ENCODE results near the genes ACSM4, SLC2A3, RIMKLB and KLRG1.

GRCh38 chr12:7130980-7131648, 943 bp downstream of the CLSTN3 start:
- PRO-cap, 3 experiments = peak in 2 of 3 experiments; most common plus-strand start chr12:7131544 (in 1); most common minus-strand start chr12:7131227 (in 1)
- RRBS = 6% methylated on average over 3 of the region's 24 CpGs

DNA sequence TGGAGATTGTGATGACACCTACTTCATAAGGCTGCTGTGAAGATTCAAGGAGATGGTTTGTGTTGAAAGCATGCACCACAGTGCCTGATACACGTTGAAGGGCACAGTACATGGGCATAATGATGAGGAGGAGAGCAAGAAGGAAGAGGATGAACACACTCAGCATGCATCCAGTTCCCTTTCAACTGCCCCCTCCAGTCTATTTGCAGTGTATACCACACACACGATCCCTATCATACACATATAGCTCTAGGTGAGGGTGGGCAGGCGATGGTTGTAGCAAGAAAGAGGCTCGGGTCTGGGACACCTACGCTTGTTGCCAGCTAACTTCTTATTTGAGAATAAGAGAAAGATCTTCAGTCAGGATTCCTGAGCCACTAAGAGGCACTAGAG, 3.9 kb downstream of the CLSTN3 start:
- PRO-cap, 3 experiments = no peak in any of the 3 experiments
- RRBS = no CpG with 5 or more reads among the region's 5 CpGs

GRCh38 chr12:7159430-7159746, 29.2 kb downstream of the CLSTN3 start:
- PRO-cap, 3 experiments = no peak in any of the 3 experiments
- RRBS = no CpG with 5 or more reads among the region's 3 CpGs

DNA sequence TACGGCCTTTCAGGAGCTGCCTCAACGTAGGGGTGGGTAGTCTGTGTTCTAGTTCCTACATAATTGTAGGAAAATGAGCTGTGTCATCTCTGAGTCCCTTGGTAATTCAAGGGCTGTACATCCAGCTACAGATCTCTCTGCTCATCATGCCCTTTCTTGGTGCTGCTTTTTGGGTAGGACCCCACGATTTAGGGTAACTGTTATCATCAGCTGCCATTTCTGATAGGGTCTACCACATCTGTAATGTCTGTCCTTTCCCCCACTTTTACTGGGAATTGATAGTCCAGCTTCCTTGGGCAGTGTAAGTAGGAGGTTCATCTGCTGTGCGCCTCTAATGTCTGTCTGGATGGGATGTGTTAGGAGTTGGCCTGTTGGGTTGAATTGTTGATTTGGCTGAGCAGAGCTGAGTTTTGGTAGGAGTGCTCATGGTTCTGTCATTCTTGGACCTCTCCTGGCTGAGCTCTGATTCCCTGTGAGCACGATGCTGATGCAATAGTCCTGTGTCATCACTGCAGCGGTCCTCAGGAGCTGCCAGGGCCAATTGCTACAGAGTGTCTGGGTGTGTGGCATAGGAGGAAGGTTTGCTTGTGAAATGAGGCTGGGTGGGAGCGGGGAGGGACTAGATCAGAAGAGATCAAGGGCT, 21.0 kb downstream of the PEX5 start:
- PRO-cap, 3 experiments = no peak in any of the 3 experiments
- RRBS = no CpG with 5 or more reads among the region's 7 CpGs

- PRO-cap, 3 experiments = no peak in any of the 3 experiments
- RRBS = no CpG with 5 or more reads among the region's 3 CpGs
Observed at GRCh38 chr12:7303775-7304164, at the start of gene ACSM4. Gene ACSM4 (plus strand): TSS chr12:7304072.

DNA sequence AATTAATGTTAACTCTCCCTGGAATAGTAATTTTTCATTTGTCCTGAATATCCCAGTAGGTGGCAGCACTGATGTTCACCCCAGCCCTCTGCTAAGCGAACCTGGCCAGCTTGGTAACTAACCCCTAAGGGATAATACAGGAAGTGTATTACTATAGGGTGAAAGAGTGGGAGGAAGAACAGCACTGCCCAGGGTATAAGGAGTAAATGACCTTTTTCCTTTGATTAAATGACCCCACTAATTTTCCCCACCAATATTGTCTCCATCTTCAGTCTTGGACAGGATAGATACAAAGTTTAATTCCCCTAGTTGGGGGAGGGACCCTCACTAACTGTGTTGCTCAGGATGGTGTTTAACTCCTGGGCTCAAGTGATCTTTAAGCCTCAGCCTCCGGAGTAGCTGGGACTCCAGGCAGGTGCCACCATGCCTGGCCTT, 40.5 kb downstream of the SLC2A14 start:
- PRO-cap, 3 experiments = no peak in any of the 3 experiments
- RRBS = no CpG with 5 or more reads among the region's 2 CpGs

GRCh38 chr12:7935822-7936558, at the start of gene SLC2A3:
Gene SLC2A3 (minus strand): TSS chr12:7936187.
- PRO-cap, 3 experiments = peak in 3 of 3 experiments; most common plus-strand start chr12:7935852 (in 1); most common minus-strand start chr12:7936169 (in 3)
- RRBS = no CpG with 5 or more reads among the region's 12 CpGs

GRCh38 chr12:7959385-7960399, 23.7 kb upstream of the SLC2A3 start:
- PRO-cap, 3 experiments = no peak in any of the 3 experiments
- RRBS = no CpG with 5 or more reads among the region's 7 CpGs

DNA sequence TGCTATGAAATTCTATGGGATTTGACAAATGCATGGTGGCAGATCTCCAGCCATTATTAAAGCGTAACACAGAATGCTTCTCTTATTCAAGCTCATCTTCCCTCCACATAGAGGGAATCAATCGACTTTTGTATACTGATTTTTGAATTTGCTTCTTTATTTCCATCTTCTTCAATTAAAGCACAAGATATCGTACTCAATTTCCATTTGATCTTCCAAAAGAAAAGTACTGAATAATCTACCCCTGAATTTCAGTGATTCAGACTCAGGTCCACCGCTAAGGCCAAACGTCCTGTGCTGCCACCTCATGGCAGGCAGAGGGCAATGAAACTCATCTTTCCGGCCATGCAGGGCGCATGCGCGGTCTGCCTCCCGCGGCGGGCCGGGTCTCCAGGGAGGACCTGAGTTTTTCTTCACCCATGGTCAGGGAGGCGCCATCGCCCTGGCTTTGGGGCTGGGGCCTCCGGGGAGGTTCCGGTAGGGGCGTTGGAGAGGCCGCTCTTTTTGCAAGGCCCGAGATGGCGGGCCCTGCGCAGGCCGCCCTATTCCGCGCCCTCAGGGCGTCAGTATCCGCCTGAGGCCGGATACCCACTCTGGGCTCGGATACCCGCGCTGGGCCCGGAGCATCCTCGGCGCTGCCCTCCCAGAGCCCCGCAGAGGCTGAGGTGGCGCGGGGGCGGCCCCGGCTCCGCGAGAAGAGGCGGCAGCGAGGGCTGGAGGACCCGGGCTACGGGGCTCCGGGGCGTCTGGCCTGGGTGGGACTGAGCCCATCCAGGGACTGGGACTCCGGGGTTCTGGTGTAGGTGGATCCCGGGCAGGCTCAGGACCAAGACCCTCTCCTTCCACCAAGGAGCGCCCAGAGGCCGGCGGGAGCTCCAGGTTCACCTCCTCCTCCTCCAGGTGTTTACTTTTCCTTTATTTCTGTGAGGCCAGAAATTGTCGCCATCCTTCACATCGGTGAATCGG, 23.3 kb downstream of the ZNF705A start:
- PRO-cap, 3 experiments = peak in 2 of 3 experiments; most common plus-strand start position 404 of the sequence (in 2)
- RRBS = 6% methylated on average over 6 of the region's 55 CpGs

GRCh38 chr12:8535938-8536243, 4.8 kb downstream of the CLEC4E start:
- PRO-cap, 3 experiments = no peak in any of the 3 experiments
- RRBS = no CpG with 5 or more reads among the region's 2 CpGs

DNA sequence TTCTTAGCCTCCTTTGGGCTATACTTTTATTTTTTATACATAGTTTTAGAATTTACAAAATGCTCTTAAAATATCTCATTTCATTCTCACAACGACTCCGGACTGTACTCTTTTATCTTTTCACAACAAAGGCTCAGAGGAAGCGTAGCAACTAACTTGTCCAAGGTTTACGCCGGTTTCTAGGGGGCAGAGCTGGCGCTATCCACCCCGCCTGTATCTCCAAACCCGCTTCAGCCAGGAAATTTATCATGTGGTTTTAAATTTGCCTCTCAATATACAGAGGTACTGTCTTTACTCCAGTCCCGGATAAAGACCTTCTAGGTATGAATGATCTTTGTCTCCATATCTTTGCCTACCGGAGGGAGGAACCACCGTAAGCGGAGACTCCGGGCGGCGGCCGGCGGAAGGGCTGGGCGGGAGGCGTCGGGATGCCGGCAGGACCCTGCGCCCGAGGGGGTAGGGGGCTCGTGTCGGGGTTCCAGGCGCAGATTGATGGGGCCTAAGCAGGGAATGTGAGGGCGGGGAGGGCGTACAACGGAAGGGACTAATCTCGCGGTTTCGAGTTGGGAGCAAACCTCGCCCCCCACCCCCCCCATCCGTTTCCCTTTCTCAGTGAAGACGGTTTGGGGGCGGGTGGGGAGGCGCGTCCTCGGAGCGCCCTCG, 648 bp upstream of the RIMKLB start:
- PRO-cap, 3 experiments = peak in 3 of 3 experiments; most common plus-strand start position 380 of the sequence (in 2); most common minus-strand start position 491 of the sequence (in 3)
- RRBS = 1% methylated on average over 6 of the region's 41 CpGs

- PRO-cap, 3 experiments = peak in 3 of 3 experiments; most common plus-strand start chr12:8697969 (in 3); most common minus-strand start chr12:8697744 (in 3)
- RRBS = 2% methylated on average over 52 of the region's 107 CpGs
Observed at GRCh38 chr12:8697675-8698446, at the start of gene RIMKLB. Gene RIMKLB (plus strand): TSS chr12:8697991.

DNA sequence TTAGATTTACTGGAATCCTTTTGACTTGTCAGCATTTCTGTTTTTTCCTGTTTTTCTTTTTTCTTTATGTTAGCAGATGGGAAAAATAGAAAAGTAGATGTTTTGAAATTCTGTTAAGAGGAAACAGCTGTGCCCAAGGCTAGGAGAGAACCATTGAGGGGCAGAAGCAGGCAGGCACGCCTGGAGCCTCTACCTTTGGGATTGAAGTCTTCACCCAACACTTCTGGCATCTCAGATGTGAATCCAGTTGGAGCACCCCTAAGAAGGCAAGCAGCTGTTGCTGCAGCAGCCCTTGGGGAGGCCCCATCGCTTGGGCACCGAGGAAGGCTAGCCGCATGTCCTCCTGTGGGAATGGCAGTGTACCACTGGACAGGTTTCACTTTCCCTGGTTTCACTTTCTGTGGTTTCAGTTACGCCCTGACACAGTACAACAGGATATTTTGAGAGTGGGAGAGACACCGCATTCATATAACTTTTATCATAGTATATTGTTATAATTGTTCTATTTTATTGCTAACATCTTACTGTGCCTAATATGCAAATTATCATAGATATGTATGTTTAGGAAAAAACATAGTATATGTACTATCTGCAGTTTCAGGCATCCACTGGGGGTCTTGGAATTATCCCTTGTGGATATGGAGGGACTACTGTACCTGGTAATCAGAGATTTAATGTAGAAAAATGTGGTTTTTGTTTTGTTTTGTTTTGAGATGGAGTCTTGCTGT, 11.7 kb downstream of the RIMKLB start:
- PRO-cap, 3 experiments = no peak in any of the 3 experiments
- RRBS = no CpG with 5 or more reads among the region's 6 CpGs

DNA sequence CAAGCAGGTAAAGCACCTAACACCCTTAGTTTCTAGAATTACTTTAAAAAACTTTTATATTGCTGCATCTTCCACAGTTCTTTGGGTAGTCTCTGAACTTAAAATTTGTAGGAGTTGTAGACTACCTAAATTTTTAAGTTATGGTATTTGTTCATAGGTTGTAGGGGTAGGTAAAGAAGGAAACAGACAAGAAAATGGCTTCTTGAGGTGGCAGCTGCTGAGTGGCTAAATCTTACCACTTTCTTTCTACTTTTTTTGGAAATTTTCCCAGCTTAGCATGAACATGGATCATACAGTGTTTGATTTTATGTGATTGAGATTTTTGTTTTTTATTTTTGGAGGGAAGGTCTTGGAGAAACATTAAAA, 42.3 kb upstream of the A2ML1 start:
- PRO-cap, 3 experiments = no peak in any of the 3 experiments

GRCh38 chr12:8819480-8820040, 2.9 kb upstream of the A2ML1 start:
- PRO-cap, 3 experiments = no peak in any of the 3 experiments
- RRBS = no CpG with 5 or more reads among the region's 8 CpGs

- PRO-cap, 3 experiments = no peak in any of the 3 experiments
- RRBS = no CpG with 5 or more reads among the region's 8 CpGs
Observed at GRCh38 chr12:8925207-8925961, 11.1 kb downstream of the PHC1 start.

GRCh38 chr12:8989282-8989928, at the start of gene KLRG1:
Gene KLRG1 (plus strand): TSS chr12:8989546.
- PRO-cap, 3 experiments = no peak in any of the 3 experiments
- RRBS = no CpG with 5 or more reads among the region's 3 CpGs

GRCh38 chr12:9027860-9028293, 38.5 kb downstream of the KLRG1 start:
- PRO-cap, 3 experiments = no peak in any of the 3 experiments
- RRBS = no CpG with 5 or more reads among the region's 7 CpGs

DNA sequence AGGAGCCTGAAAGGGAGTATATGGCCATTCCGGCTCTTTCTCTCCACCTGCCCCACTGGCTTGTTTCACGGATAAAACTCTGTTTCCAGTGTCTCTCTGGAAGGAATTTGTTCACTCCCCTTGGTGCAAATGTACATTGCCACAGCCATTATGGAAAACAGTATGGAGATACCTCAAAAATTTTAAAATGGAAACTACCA, 23.3 kb downstream of the A2M start:
- PRO-cap, 3 experiments = no peak in any of the 3 experiments
- RRBS = no CpG with 5 or more reads among the region's 2 CpGs

DNA sequence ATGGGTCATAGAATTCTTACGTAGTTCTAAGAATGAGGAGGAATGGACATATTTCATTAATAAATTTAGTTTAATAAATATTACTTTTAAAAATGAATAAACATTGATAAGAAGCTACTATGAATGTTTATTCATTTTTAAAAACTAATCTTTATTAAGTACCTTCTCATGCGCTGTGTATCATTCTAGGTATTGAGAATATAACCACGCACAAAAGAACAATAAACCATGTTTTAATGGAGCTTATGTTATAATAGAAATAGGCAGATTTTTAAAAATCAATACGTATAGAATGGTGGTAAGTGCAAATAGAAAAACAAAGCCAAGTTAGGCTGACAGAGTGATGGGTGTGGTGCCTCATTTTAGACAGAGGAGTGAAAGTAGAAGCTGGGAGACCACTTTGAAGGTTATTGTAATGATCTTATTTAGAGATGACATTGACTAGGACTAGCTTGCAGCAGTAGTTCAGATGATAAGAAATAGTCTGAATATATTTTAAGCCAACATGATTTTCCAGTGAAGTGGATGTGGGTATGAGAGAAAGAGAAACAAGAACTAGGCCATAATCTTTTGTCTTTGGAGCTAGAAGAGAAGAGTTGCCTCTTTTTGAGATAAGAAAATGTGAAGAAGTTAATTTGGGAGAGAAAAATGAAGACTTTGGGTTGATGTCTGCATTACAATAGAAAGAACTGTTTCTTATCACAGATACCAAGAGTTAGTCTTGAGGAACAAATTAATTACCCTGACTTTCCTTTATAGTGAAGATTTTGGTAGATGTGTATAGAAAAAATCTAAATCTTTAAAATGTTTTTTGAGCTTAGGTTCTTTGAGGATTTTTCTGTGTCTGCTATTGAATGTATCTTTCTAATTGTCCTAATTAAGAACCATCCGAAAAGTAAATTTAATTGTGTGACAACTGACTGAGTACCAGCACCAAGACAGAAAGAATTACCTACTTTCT, 4.4 kb downstream of the A2M start:
- PRO-cap, 3 experiments = no peak in any of the 3 experiments
- RRBS = no CpG with 5 or more reads among the region's 5 CpGs